Parietal lobe (tissue), 2 donors: ENCODE results near the gene RIOK1.

DNA sequence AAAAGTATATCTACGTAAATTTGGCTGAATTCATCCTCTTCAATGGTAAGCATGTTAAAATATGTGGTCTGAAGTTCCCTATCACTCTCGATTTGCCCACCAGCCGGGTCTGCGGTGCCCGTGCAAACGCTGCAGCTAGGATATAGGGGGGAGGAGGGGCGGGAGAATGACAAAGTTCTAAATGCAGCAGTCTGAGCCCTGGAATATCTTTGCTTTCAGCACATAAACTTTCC, 756 bp downstream of the NRN1 start:
- RAMPAGE, long total RNA = no peak

GRCh38 chr6:6592075-6592837, 3.7 kb downstream of the LY86 start:
- RAMPAGE, long total RNA = no peak

DNA sequence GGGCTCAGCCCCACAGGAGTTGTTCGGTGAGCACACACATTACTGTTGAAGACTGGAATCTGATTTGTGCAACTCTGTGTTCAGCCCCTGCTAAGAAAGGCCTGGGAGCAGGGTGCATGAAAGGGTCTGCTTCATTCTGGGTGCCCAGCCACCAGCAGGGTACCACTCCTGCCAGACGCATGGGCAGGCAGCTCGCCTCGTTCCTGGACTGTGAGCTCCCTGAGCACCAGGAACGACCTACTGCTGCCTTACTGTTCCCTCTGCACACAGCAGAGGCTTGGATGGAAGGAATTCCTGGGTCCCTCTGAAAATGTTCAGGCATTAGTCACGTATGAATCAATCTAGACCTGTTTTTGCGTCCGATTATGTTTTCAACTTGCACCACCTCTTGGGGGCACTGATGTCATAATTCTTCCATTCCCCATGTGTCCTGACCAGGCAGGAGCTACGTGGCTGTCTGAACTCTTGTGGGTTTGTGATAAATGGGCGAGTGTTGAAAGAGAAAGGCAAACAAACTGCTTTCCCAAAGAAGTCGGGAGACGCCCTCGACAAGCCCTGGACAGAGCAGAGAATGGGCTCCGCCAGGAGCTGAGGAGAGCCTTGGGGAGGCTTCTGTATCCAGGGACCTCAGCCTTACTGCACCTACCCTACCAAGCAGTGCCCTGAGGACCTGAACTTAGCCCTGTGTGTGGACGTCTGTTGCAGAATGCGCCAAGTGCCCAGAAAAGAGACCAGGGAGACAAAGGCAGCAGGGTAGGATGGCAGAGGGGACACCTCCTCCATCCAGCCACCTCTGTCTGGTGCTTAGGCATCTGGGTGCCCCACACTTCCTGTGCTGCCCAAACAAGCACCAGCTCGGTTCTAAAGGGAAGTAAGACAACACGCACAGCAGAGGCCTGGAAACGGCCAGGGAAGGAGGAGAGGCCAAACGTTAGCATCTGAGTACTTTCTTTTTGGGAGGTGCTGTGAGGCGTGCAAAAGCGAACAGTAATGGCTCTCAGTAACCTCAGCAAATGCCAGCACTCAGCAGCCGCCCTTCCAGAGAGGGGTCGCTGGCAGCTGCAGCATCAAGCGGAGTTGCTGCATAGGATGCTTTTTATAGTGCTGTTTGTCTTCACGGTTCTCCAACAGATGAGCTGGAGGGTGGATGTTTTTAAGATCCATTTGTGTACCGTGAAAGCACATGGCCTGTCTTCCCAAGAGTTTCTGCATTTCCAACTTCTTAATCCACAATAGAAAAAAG, 124.2 kb downstream of the LY86 start:
- RAMPAGE, long total RNA = no peak

GRCh38 chr6:6750798-6751023, 162.2 kb downstream of the LY86 start:
- RAMPAGE, long total RNA = no peak

DNA sequence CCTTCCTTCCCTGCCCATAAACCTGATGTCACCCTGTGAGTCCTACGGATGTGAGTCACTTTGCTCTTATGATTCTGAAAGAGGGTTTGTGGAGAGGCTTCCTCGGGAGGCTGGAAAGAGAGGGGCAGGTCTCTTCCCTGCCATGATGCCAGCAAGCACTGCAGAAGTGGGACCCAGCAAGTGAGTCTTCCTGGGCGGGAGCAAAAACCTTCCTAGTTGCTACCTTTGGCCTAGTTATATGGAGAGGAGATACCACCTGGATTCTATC, 202.5 kb downstream of the LY86 start:
- RAMPAGE, long total RNA = no peak

GRCh38 chr6:6806655-6807639, 218.4 kb downstream of the LY86 start:
- RAMPAGE, long total RNA = no peak

GRCh38 chr6:6927295-6928379, 180.1 kb upstream of the RREB1 start:
- RAMPAGE, long total RNA = no peak

GRCh38 chr6:7058018-7058928, 49.5 kb upstream of the RREB1 start:
- RAMPAGE, long total RNA = no peak

GRCh38 chr6:7119068-7119857, 11.5 kb downstream of the RREB1 start:
- RAMPAGE, long total RNA = no peak

- RAMPAGE, long total RNA = no peak
Observed at GRCh38 chr6:7142911-7144059, 35.5 kb downstream of the RREB1 start.

DNA sequence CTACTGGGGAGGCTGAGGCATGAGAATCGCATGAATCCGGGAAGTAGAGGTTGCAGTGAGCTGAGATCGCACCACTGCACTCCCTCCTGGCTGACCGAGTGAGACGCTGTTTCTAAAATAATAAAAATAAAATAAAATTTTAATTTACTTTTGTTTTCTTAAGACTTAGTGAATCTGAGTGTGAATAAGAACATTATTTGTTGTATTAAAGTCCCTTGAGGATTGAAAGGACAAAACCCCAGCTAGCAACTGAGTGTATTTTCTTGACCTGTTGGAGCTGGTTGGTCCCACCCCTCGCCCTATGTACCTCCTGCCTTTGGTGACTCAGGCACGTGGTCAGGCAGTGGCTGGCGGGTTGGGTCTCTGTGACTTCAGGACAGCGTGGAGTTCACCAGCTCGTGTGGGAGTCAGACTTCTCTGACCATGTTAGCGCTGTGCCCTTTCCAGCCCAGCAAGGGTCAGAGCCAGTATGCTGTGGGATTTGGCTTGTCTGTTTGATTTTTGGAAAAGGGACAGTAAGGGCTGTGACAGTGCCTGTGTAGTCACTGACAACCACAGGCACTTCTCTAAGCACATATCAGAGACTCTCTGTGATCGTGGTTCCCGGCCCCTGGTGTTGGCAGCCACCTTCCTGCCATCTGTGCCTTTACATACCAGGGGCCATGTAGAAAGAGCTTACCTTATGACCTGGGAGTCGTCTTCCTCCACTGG, 93.7 kb downstream of the SSR1 start:
- RAMPAGE, long total RNA = no peak

GRCh38 chr6:7229503-7230133, 83.4 kb downstream of the SSR1 start:
- RAMPAGE, long total RNA = no peak

DNA sequence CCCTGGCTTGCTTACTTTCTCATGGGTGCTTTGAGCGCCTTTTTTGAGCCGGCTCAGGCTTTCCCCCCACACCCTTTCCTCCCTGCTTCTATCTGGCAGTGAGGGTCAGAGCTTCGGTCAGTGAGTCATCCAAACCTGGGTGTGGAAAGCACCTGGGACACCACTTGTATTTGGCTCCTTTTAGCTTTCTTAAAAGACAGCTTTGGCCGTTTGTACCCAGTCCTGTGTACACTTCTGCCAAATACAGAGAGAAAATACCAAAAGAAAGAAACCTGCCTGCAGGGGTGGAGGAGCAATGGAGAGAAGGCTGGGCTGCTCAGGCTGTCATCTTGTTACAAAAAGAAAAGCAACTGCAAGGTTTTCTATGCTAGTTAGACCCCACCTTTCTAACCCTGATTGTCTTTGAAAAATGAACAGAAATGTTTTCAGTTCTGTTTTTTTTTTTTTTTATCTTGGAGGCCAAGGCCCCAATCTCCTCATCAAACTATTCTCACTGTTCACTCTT, 76.6 kb downstream of the SSR1 start:
- RAMPAGE, long total RNA = no peak

DNA sequence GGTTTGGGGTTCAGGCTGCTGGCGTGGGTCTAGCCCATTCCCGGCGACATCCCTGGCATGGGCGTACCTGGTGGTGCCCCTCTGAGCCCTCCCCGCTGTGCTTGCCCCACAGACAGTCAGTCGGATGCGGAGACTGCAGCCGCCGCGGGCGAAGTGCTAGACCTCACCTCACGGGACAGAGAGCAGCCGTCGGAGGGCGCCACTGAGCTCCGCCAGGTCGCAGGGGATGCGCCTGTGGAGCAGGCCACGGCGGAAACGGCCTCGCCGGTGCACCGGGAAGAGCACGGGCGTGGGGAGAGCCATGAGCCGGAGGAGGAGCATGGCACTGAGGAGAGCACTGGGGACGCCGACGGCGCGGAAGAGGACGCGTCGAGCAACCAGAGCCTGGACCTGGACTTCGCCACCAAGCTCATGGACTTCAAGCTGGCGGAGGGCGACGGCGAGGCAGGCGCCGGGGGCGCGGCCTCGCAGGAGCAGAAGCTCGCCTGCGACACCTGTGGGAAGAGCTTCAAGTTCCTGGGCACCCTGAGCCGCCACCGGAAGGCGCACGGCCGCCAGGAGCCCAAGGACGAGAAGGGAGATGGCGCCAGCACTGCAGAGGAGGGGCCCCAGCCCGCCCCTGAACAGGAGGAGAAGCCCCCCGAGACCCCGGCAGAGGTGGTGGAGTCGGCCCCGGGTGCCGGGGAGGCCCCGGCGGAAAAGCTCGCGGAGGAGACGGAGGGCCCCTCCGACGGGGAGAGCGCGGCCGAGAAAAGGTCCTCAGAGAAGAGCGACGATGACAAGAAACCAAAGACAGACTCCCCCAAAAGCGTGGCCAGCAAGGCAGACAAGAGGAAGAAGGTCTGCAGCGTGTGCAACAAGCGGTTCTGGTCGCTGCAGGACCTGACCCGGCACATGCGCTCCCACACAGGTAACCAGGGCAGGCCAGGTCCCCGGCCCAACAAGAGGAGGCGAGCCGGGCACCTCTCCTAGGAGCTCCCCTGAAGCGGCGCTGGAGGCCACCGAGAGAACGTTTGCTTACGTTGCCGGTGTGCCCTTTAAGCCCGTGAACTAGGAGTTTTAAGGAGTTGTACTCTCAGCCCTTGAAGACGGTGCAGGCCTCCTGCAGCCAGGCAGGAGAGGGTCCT, 66.3 kb downstream of the SSR1 start:
- RAMPAGE, long total RNA = no peak

- RAMPAGE, long total RNA = no peak
Observed at GRCh38 chr6:7254877-7255558, 58.0 kb downstream of the SSR1 start.

DNA sequence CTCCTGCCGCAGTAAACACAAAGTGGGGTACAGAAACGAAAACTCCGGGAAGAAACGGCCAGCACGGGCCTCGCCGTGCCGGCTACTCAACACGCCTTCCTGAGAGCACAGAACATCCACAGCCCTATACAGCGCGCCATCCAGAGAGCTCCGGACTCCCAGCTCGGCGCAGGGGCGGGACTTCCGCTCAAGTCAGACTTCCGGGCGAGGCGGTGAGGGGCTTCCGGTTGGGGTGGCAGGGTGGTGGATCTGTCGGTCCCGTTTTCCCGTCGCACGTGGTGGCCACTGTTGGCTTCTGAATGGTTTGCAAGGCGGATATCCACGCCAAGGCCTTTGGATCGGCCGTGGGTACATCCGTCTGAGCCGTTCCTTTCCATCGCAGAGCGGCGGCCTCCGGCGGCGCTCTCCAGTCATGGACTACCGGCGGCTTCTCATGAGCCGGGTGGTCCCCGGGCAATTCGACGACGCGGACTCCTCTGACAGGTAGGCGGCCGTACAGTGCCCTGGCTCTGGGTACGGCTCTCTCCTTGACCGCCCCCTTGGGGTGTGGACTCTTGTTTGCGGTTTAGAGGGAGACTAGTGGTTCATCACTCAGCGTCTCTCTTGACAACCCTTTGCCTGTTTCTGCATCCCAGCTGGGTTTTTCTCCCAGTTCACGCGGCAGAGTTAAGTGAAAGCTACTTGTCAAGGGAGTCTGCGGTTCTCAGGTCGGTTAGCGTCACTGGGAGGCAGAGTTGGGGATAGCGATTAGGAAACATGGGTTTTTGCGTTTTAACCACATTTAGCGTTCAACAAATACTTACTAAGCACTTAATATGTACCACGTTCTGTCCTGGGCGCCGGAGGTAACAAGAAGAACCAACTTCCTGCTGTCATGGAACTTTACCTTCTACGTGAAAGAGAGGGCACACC, at the start of gene RIOK1:
RIOK1 (plus strand) TSS at position 218 of the 912 bp plus-strand sequence.
- RAMPAGE, long total RNA = no peak

DNA sequence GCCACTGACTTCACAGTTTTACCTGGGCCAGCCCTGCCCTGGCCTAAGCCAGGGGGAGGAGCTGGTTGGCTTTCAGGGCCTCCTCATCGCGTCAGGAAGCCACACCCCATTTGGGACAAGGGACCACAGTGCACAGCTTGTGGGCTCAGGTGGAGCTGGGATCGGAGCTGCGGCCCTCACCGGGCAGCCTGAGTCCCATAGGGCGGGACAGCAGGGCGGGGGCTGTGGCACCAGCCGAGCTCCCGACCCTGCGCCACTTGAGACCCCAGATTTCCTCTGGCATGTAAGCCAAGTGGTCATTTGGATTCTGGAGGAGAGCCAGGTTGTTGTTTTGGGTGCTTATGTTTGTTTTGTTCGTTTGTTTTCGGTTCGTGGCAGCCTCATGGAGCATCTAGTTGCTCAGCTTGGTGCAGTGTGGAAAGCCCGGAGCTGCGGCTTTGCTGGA, 42.2 kb downstream of the RIOK1 start:
- RAMPAGE, long total RNA = no peak

DNA sequence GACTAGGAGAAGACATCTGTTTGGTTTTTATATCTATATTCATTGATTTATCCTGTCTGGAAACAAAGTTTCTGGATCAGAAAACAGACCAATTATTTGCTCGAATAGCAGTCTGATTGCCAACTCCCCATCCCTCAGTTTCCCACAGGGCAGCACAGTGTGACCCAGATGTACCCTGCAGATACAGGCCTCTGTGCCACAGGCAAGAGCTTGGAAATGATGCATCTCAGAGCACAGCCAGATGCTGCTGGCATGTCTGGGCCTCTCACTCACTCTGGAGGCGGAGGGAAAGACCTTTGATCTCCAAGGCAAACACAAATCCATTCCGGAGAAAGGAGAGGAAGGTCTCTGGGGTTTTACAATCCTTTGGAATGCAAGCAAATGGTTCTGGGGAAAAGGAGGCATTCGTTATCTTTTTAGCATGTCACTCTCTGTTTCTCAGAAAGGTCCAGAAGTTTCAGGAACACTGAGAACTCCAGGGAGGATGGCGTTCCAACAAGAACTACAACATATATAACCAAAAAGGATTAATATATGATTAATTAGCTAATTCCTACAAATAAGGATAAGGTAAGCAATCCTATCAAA, 74.2 kb downstream of the RIOK1 start:
- RAMPAGE, long total RNA = no peak

DNA sequence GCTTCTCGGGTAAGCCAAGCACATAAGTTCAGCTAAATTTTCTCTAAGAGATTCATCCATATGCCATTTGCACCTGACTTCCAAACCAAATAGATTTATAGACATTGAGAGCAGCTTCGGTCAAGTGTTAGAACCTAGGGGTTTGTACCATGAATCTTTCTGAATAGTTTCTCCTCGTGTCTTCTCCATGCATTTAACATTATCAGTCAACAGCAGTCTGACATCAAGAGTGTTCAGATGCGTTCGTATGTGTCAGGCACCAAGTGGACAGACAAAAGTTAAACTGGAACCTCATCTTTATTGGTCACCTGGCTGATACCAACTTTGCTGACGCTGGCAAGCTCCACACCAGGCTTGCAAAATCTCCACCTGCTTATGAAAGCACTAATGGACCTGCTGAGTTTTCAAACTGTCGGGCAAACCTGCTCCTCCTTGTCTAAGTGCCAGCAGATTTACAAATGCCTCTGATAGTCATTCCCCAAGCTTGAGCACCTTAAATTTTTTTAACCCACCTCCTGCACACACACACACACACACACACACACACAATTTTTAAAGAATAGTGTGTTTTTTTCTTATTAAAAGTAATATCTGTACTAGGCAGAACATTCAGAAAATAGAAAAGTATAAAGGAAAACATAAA, 28.0 kb upstream of the DSP start:
- RAMPAGE, long total RNA = no peak

DNA sequence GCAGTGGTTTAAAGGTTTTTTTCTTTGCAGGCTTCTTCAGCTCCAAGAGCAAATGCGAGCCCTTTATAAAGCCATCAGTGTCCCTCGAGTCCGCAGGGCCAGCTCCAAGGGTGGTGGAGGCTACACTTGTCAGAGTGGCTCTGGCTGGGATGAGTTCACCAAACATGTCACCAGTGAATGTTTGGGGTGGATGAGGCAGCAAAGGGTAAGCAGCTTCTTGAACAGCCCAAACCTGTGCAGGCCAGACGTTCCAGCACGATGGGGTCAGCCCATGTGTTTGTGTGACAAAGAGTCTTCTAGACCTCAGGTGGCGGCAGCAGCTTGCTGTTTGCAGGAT, 17.7 kb downstream of the DSP start:
- RAMPAGE, long total RNA = no peak